ENCODE measurements around a stretch of chr3.

- RRBS = 92% methylated on average over 6 of the region's 26 CpGs
Measured at GRCh38 chr3:12941557-12942177, 100.3 kb upstream of the RPL32 start.

GRCh38 chr3:12967538-12967792 lies 105.8 kb downstream of the IQSEC1 start:
- RRBS = 1% methylated on average over 26 of the region's 35 CpGs

DNA sequence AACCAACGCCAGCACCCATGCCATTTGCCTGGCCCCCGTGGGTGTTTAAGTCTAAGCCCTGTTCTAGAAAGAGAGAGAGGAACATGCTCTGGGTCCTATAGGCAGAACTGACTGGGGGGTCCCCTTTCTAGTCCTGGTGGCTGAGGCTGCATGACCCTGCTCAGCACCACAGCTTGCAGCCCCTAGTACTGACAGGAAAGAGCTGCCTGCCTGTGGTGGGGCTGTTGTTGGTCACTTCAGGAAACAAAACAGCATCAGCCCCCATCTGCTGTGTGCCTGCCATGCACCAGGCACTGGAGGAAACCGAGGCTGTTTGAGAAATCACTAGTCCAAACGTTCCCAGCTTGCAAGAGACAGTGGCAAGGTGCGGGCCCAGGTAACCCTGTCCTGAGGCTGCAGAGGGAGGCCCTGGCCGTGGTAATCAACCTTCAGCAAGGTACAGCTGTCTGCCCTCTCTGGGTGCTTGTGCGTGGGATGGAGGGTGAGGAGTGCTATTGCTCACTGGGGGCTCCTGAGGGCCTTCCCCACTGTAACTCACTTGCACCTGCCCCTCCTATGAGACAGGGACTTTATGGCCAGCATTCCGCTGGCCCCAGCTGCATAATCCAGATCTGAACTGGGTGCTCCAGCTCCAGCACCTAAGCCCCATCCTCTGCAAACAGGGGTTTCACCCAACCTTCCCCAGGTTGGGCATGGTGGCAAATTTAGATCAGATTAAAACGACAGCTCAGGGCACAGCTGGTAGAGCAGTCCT lies 90.5 kb downstream of the IQSEC1 start:
- RRBS = no CpG with 5 or more reads among the region's 9 CpGs

- RRBS = no CpG with 5 or more reads among the region's 17 CpGs
Measured at GRCh38 chr3:12986939-12987487, 86.2 kb downstream of the IQSEC1 start.

DNA sequence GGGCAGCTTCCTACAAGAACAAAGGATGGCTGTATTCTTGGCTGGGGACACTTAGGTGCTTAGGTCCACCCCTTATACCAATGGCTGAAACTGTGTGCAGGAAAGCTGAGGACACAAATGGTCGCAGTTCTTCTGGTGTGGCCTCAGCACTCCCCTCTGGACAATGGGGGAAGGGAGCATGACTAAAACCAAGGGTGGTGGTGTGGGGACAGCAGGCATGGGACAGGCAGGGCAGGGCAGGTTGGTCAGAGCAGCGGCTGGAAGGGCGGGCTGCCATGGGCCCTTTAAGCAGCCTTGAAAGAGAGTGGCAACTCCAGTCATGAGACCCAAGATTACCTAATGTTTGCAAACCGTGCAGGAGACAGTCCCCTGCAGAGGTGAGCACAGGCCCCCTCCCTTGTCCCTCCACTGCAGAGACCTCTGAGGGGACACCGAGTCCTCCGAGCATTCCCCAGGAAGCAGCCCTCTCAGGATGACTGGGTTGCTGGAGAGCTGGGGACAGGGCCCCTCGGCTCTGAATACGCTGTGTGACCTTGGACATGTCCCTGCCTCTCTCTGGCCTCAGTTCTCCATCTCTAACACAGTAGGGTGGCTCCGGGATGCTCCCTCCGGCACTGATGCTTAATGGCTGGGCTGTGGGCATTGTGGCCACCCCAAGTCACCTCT lies 81.4 kb downstream of the IQSEC1 start:
- RRBS = no CpG with 5 or more reads among the region's 10 CpGs

DNA sequence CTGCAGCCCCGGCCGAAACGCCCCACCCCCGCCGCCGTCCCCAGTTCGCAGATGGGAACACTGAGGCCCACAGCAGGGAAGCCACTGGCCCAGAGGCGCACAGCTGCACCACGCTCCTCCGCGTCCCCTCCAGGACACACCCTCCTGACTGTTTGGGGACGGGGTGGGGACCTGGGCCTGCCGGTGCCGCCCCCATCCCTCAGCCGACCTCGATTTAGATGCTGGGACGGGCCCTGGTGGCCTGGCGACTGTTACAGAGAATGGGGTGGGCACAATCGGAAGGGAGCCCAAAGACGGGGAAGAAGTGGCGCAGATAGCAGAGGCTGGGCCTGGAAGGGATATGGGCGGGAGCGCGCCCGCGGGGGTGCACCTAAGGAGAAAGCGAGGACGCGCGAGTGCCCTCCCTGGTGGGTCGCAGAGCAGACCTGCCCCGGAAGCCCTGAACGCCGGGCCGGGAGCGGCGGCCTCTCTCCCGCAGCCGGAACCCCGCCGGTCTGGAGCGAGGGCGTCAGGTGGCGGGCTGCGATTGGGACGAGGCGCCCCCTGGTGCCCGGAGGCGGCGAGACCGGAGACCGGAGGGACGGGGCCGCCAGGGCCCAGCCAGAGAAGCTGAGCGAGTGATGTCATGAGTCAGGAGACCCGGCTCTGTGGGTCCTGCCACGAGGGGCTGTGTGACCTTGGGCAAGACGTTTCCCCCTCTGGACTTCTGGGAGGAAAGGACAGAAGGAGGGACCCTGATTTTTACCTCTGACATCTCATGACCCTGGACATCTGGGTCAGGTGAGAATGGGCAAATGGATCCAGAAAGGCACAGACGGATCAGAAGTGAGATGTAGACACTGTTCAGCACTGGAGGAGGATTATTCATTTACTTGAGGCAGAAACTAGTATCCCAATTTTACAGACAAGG lies 78.4 kb downstream of the IQSEC1 start:
- RRBS = 2% methylated on average over 13 of the region's 59 CpGs

GRCh38 chr3:13002389-13002632 lies 70.9 kb downstream of the IQSEC1 start:
- RRBS = no CpG with 5 or more reads among the region's 1 CpG

DNA sequence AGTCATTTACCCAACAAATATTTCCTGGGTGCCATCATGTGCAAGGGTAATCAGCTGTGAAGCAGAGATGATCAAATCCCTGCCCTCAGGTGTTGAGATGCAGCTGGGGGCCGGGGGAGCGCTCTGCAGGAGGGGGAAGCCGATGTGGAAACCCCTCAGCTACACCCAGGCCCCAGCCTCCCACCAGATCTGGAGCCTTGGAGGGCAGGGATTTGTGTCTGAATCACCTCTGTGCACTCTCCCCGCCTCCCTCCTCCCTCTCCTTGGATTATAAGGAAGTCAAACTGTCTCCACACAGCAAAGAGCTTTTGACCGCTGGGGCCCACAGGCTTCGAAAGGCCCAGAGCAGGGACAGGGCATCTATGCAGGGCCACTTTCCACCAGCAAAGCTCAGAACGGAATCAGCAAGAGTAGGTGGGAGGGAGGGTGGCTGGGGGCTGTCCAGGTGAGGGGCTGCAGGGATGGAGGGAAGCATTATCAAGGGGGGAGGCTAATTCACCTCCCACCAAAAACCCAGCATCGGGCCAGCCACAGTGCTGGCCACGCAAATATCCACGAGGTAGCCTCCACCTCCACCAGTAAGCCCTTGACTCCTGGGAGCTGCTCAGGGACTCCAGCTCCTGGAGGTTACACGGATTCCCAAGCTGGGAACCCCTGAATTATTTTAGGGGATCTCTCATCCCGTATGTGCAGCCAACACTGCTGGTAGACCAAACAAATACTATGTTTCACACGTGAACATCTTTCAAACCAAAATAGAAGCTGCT lies 68.8 kb downstream of the IQSEC1 start:
- RRBS = no CpG with 5 or more reads among the region's 13 CpGs

DNA sequence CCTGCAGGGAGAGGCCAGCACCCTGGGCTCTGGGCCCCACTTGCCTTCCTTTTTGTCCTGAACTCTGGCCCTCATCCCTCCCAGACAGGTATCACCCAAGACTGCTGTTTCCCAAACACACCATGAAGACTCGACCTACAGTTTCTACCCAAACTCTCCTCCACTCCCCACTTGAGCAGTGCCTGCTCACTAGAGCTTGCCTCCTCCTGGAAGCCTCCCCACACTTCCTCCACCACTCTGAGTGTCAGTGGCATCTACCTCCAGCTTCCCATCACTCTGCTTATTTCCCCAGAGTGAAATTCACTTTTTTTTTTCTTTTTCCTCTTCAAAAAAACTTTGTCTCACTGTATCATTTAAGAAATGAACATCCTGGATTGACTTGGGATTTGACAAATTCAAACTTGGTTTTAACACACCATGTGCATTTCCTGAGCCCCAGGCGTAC lies 62.4 kb downstream of the IQSEC1 start:
- RRBS = no CpG with 5 or more reads among the region's 2 CpGs

GRCh38 chr3:13346434-13346962 lies 73.6 kb downstream of the NUP210 start:
- RRBS = no CpG with 5 or more reads among the region's 11 CpGs

GRCh38 chr3:13352721-13353262 lies 67.3 kb downstream of the NUP210 start:
- RRBS = no CpG with 5 or more reads among the region's 7 CpGs

DNA sequence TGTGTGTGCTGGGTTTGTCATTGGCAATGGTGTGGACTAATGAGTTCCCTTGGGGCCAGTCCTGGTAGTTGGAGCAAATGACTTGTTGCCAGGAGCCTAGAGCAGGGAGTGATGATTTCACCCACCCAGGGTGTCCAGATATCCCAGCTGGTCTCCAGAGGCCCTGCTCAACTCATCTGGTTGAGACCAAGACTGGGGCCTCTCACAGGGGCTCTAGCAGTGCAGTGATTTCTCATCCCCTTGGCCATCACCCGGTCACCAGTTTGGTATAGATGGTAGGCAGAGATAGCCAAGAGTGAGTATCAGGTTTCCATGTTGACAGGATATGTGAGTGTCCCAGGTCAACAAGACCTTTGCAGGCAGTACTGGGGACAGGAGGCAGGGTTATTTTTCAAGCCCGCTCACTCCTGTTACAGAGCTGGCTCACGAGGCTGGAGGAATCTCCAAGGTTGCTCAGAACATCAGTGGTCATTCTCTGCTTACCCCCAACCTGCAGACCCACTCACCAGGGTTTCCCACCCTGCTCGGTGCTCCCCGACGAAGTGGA lies 4.0 kb upstream of the HDAC11 start:
- RRBS = no CpG with 5 or more reads among the region's 6 CpGs

GRCh38 chr3:14134174-14135033 lies 9.6 kb downstream of the TMEM43 start:
- RRBS = no CpG with 5 or more reads among the region's 16 CpGs

DNA sequence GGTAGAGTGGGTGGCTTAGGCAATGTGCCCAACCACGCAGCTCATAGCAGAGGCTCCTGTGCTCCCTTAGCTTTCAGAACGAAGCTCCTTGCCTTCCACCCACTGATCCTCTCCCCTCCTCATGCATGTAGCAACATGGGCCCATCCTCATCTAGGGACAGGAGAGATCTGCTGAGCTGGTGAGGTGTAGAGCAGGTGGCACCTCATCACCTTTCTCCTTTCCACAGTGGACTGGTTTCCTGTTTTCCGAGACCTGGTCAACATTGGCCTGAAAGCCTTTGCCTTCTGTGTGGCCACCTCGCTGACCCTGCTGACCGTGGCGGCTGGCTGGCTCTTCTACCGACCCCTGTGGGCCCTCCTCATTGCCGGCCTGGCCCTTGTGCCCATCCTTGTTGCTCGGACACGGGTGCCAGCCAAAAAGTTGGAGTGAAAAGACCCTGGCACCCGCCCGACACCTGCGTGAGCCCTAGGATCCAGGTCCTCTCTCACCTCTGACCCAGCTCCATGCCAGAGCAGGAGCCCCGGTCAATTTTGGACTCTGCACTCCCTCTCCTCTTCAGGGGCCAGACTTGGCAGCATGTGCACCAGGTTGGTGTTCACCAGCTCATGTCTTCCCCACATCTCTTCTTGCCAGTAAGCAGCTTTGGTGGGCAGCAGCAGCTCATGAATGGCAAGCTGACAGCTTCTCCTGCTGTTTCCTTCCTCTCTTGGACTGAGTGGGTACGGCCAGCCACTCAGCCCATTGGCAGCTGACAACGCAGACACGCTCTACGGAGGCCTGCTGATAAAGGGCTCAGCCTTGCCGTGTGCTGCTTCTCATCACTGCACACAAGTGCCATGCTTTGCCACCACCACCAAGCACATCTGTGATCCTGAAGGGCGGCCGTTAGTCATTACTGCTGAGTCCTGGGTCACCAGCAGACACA lies 16.8 kb downstream of the TMEM43 start:
- RRBS = no CpG with 5 or more reads among the region's 21 CpGs

GRCh38 chr3:14144141-14145229 lies 19.6 kb downstream of the TMEM43 start:
- RRBS = no CpG with 5 or more reads among the region's 10 CpGs

- RRBS = no CpG with 5 or more reads among the region's 5 CpGs
Measured at GRCh38 chr3:14539406-14539844, 717 bp downstream of the GRIP2 start.

DNA sequence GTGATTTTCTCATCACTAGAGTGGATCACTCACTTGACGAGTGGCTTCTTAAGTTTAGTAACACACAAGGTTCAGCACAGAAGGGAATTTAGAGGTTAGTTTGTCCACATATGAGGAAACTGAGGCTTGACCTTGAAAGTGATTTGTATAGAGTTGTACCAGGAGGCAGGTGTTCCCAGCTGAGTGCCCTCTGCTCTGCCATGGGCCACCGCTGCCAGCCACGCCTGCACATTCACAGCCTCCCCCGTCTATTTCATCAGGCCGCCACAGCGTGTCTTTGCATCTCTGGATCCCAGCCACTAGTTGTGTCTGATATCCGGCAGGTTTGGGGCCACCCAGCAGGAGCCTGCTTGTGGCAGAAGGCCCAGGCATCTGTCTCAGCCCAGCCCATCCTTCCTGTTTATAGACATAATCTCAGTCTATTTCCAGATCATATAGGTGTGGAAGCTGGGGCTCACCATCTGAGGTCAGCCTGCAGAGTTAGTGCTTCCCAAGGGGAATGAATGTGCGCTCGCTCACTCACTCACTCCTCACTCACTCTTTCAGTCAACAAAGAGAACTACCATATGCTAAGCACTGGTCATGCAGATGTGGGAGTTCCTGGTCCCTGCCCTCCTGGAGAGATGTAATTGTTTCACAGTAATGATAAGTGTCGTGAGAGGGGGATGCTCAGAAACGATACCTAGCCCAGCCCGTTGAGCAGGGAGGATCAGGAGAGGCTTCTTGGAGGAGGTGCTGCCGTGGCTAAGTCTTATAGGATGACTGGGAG lies 60.5 kb downstream of the FGD5 start:
- RRBS = no CpG with 5 or more reads among the region's 13 CpGs

- RRBS = no CpG with 5 or more reads among the region's 2 CpGs
Measured at GRCh38 chr3:14946603-14946807, 878 bp upstream of the NR2C2 start.

- RRBS = no CpG with 5 or more reads among the region's 9 CpGs
Measured at GRCh38 chr3:15052162-15052662, 12.9 kb downstream of the MRPS25 start.

Data from AG10803 (cell line).